Daoy (cell line): ENCODE measurements around a stretch of chr15.

DNA sequence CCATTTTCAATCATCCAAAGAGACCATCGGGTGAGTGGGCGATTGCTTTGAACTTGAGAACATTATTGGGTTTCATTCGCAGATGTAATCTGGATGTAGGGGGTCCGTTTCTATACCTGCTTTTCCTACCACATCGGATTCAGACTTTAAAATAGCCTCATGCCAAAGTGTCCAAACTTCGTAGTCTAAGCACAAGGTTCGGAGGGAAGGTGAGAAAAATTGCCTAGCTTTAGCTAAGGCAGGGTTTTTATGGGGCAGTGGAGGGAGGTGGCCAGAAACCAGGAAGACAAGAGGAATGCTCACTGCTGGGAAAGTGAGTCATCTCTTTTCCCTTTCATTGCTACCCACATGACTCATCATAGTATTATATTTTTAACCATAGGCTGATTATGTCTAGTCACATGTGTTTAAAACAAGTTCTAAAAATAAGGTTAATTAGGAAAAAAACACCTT, 773.1 kb upstream of the NR2F2 start:
- RAMPAGE, long total RNA = no peak

- RAMPAGE, long total RNA = no peak
Observed at GRCh38 chr15:95603802-95604230, 726.7 kb upstream of the NR2F2 start.

DNA sequence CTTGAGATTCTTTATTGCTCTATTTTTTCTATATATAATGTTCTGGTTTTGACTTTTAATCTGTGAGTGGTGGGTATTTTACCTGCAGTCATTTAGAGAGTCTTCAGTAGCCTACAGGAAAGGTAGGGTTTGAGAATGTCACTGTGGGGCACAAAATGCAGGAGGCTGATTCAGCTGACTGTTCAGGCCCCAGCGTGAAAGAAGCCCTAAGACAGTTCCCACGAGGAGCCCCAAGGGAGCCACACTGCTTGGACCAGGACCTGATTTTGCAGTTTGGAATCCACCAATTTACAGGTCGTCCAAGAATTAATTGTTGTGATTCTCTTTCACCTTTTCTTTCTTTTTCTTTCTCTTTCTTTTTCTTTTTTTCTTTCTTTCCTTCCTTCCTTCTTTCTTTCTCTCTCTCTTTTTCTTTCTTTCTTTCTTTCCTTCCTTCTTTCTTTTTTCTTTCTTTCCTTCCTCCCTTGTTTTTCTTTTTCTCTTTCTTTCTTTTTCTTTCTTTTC, 483.7 kb upstream of the NR2F2 start:
- RAMPAGE, long total RNA = no peak

DNA sequence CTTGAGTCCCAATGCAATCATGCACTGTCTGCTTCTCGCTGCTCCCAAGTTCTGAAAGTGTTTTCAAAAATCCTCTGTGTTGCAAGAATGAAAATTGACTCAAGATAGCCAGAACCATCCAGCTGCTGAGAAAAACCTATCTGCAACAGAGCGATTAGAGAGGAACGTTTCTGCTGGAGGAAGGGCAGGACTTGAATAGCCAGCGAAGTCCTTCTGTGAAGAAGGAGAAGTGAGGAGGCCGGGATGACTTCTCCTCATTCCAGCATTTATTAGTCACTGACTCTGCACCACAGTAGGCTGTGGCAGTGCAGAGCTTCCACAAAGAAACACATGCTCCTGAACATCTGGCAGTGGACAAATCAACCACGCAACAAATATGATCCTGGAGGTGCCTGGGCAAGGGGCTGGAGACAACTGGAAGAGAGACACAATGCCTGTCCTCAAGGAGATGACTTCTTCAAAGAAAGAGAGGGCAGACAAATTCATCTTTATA, 358.2 kb upstream of the NR2F2 start:
- RAMPAGE, long total RNA = no peak

DNA sequence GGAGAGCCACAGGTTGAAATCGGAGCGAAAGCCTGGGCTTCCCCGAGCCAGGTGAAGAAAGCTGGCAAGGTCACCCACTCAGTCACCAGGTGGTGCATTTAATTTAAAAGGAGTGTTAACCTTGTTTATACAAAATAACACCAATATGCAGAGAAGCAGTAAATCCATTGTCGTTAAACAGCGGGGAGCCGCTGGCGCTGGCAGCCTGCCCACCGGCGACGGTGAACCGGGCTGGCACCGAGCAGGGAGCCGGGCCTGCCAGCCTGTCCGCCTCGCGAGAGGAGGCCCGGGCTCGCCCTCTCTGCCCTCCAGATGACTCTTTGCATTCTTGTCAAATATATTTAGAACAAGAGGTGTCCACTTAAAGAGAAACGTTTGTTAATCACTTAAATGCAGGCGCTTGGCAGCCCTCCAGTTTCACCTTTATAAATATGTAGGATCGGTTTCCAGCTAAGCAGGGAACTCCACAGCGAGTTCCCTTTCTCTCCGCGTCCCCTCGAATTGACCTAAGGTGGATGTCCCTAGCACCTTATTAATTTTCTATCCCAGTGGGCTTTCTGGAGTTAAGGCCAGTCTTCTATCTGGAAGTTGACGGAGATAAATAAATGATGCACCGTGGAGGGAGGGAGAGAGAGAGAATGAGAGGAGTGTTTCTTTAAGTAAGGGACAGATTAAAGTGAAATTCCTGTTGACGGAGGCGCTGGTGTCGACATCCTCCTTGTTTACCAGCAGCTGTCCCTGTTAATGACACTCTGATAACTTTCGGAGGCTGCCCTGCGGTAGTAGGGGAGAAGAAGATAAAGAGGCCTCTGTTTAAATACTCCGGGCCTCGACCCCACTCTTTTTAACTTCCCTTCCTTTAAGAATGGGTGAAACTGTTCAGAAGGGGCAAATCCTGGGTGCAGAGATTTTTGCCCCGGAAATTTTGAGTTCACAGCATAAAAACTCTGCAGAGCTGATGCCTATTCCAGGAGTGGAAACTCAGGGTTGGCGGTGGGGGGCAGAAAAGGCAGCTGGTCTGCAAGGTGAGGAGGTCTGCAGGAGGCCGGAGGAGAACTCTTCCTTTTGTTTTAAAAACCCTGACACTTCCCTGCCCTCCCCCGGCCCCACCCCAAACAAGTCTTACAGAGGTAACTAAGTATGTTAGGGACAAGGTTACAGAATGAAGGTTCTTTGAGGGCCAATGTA, 276.9 kb upstream of the NR2F2 start:
- RAMPAGE, long total RNA = no peak

DNA sequence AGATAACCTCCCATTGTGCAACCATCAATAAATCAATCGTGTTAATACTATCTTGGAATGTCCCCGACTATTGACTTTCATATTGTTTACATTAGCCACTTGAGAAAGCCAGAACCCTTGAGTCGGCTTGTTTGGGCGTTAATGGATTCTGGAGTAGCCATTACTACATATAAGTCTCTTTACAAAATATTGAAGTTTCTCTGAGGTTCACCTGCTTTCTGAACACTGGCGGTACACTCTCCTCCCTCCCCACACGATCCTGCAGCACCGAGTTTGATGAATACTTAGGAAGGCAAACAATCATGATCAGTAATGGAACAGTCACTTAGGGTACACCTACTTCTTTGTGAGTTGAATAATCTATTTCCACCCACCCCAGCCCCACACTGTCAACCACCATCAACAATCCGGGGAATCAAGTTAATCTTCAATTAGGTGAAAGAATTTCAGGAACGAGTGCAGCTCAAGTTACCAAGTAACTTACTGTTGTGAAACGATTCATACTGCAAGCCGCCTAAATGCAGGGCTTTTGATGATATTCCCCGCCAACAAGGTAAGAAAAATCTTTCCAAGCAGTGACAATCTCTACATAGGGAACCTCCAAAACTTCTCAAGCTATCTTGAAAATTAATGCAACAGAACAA, 159.3 kb upstream of the NR2F2 start:
- RAMPAGE, long total RNA = no peak

GRCh38 chr15:96321248-96322374, 8.9 kb upstream of the NR2F2 start:
- RAMPAGE, long total RNA = no peak

- RAMPAGE, long total RNA = no peak
Observed at GRCh38 chr15:96326218-96326520, 4.3 kb upstream of the NR2F2 start.

GRCh38 chr15:96346529-96347060, 16.1 kb downstream of the NR2F2 start:
- RAMPAGE, long total RNA = no peak

GRCh38 chr15:97678542-97679209, 281.8 kb upstream of the ARRDC4 start:
- RAMPAGE, long total RNA = no peak

DNA sequence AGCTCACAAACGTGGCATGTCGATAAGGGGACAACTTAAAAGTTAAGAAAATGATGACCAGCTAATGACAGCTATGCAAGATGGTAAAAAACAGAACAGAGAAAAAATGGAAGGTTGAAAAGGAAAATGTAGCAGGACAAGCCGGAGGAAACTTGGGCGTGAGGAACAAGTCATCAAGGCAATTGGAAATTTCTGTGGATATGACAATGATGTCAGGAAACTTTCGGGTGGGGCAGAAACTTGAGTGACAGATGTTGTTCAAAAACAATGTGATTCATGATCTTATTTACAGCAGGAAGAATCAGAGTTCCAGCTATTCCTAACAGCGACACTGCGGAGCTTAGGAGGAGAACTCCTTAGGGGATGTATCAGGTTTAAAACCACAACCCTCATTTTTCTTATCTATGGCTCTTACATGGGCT, 849 bp upstream of the ARRDC4 start:
- RAMPAGE, long total RNA = no peak

GRCh38 chr15:97969823-97970100, 9.3 kb downstream of the ARRDC4 start:
- RAMPAGE, long total RNA = no peak

DNA sequence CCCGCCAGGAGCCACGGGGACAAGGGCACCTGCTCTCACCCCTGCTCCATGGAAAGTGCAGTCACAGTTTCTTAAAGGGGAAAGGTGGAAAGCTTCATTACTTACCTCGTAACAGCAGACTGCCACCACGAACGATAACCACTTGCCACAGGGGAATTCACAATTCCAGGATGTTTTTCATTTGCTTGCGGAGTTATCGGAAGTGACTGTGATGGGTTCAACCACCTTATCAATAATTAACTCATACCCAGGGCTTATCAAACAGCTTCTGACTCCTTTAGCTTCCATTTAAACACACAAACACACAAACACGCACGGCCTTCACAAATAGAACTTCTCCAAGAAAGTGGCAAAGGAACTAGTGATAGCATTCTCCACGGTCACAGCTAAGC, 134.2 kb upstream of the IGF1R start:
- RAMPAGE, long total RNA = no peak

DNA sequence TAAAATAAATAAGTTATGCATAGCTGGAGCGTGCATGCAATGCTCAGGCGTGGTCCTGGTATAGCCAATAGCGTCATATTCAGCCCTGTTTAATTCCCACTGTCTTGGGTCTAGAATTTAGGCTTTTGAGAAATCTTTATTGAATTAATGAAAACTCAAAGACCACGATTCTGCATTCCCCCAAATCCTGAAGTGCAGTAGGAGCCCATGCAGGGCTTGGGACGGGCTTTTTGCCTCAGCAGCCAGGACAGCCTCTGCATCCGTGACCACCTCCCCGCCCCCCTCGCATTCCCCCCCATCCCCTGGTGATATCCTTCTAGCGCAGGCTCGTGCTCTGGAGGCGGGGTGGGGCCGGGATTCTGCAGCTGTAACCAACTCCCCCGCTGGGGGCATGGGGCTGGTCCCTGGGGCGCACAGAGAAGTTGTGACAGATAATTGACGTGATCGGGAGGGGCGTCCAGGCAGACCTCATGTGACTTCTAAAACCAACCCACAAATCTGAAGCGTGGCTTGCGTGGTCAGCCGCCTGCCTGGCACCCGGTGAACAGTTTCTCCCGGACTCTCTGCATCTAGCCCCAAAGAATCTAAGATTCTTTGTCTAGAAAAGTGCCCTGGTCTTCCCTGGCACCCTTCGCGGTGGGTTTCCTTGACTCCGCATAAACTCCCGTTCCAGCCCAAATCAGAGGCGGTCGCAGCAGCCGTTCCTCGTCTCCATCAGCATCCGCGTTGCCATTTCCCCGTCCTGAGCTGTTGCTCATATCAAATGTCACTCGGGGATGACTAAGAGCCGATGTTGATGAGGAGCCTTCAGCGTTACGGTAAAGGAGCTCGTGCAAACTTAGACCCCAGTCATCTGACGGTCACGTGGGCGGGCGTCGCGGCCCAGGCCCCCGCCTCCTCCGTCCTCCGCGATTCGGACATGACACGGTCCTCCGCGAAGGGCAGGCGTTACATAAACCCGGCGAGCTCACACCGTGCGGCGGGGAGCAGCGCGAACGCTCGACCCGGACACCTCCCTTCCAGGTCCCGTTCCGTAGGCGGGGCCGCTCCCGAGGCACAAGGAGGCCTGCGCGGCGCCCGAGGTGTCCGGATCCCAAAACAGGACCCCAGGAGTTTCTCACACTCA, 100.5 kb upstream of the IGF1R start:
- RAMPAGE, long total RNA = no peak

DNA sequence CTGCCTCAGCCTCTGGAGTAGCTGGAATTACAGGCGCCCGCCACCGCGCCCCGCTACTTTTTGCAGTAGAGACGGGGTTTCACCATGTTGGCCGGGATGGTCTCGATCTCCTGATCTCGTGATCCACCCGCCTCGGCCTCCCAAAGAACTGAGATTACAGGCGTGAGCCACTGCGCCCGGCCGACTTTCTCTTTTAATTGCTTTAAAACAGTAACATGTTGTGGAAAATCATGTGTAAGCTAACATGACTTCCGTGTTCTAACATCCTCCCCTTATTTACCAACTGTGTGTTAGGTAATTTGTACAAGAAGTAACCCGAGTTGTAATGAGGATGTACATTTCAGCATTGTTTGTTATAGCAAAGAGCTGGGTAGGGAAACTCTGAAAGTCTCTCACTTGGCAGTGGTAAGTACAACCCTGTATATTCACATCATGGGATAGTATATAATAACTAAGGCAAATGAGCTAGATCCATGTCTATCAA, 17.8 kb upstream of the IGF1R start:
- RAMPAGE, long total RNA = no peak

DNA sequence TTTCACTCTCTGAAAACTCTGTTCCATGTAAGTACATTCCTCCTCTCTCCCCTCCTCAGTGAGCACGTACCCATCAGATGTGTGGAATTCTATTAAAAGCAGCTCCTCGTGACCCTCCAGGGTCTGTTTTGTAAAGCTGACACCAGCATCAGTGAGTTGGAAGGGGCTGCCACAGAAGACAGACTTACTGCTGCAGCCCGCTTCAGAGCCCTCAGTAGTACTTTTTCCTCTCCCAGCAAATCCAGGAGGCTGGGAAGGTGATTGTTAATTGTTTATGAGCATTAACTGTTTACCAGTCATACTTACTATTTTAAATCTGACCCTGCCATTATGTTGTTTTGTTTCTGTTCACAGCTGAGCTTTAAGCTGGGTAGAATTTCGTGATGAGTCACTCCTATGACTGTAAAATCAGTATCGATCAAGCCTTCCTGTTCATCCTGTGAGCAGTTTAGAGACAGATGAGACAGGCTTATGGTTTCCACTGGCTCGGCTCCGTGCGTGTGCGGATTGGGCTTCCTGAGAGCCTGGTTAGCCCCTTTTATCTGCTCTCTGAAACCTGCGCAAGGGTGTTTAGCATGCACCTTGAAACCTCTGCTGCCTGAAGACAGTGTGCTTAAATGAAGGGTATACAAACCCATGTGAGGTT, 20.5 kb downstream of the IGF1R start:
- RAMPAGE, long total RNA = no peak

DNA sequence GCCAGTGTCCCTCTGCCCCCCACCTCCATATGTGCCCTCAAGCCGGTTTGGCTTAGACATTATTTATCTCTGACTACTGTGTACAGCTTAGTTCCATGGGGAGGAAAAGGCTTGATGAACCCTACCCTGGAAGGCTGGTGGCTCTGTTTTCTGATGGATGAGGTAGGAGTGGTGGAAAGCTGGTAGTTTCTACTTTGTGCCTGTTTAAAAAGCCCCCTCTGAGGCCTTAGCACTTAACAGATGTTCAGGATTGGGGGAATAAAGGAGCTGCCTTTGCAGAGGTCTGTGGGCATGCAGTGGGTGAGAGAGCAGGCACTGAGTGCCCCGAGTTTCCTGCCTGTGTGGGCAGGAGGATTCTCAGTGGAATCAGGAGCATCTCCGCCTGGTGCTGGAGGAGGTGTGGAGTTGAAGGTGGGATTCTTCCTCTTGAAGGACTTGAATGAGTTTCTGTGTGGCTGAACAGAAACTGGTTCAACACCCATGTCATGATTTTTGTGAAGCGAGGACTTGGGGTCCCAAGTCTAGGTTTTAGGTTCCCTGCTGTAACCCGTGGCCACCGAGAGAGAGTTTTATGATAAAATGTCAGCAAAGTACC, 74.3 kb downstream of the IGF1R start:
- RAMPAGE, long total RNA = no peak

DNA sequence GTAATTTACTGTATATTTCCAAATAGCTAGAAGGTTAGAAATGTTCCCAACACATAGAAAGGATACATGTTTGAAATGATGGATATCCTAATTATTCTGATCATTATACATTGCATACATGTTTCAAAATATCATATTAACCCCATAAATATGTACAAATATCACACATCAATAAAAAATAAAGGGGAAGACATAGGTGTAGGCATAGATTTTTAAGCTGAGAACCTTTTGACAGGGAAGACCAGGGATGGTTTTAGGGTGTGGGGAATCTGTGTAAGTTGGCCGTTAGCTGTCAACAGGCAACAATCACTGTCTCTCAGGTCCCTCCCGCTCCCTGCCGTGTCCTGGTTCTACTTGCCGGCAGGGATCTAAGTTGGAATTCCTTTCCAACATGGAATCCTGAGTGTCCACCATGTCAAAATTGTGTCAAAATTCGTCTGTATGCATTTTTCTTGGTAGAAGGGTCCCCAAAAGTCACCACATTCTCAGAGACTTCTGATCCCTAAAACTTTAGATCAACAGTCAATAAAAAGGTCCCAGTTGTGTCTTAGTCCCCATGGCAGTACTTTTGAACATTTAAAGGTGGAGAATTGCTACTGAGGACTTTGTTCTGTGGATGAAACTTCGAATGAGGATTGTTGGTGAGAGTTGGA, 122.2 kb downstream of the IGF1R start:
- RAMPAGE, long total RNA = no peak

DNA sequence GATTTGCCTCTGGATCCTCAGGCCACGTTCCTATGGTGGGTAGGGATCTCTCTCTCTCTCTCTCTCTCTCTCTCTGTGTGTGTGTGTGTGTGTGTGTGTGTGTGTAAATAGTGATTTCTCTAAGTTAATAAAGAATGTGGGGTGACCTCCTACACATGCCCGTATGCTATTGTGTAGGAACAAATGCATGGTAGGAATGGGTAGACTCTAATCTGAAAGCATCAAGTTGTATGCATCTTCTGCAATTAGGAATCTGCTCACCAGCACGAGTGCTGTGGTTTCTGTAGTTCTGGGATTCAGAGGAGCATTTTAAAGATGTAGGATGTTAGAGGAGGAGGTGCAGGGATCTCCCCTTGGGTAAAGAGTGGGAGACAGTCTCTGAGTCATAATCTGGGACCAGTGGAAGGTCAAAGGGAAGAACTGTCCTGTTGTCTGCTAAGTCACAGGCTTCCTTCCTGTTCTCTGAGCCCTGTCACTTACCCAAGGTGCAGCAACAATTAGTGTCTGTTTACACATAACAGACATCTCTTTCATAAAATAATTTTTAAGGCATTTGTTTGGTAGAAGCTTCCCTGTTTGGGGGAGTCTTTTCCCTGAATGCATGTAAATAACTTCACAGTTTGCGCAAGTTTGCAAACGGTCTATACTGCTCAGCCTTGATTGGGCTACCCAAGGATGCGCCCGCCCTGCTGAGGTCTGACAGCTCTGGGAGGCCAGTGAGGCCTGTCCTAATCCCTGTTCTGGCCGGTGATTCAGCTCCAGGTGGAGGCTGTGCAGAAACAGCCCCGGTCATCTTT, 139.8 kb downstream of the IGF1R start:
- RAMPAGE, long total RNA = no peak

- RAMPAGE, long total RNA = no peak
Observed at GRCh38 chr15:98877990-98878479, 129.6 kb downstream of the PGPEP1L start.